ENCODE data around the genes SLC30A5 and NAIP.

DNA sequence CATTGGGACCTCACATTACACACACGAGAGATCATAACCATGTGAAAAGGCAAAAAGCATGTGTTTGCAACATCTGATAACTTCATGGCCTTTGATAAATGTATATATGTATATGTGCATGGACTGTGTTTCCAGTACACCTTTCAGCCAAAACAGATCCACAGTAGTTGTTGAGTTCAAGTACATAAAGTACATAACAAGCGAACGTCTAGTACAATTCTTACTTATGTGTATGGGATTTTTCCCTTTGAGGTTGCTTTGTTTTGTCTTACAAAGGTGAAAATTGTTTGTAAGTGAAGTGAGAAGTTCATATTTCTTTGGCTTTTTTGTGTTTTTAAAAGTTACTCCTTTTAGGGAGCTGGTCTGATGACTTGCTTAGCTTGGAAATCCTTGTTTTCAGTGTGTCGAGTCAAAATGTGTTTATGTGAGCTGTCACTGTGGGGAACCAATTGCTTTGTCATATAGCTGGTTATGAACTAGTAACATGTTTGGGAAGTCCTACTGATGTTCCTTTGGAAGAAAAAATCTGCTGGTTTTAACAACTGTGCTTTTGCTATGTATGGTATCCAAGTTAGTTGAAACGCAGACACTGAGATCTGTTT, 85.1 kb downstream of the PIK3R1 start:
- PRO-cap: no peak
- RAMPAGE, long total RNA, 4 experiments: no peak in any of the 4 experiments

DNA sequence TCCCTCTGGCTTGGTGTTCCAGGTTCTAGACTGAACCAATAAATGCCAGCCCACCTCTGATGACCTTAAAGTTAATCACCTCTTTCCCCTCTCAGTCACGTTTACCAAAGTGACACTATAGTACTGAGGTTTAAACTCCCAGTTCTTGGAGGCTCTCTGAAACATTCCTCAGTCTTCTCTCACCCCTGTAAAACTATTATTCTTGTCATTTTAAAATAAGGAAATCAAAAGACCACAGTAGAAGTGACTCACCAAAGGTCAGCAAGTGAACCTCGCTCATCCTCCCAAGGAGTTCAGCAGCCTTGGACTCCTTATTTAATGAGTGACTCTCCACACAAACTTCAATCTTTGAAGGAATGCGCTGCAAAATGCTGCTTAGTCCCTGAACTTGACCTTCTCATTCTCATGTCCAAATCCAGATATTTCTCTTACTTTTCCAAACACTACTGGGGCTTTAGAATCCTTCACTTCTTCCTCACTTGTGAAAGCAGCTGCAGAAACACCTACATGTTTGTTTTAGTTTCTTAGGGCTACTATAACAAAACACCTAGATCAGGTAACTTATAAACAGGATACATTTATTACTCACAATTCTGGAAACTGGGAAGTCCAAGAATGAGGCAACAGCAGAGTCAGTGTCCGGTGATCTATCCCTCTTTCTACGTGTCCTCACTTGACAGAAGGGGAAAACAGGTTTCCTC, 103.9 kb downstream of the PIK3R1 start:
- PRO-cap: bidirectional peak, plus-strand start at position 344 of the sequence, minus-strand start at position 195 of the sequence
- RAMPAGE, long total RNA, 4 experiments: start-site peak on the minus strand in 1 of 4 experiments, centred at position 465 of the sequence, 8 reads per replicate

DNA sequence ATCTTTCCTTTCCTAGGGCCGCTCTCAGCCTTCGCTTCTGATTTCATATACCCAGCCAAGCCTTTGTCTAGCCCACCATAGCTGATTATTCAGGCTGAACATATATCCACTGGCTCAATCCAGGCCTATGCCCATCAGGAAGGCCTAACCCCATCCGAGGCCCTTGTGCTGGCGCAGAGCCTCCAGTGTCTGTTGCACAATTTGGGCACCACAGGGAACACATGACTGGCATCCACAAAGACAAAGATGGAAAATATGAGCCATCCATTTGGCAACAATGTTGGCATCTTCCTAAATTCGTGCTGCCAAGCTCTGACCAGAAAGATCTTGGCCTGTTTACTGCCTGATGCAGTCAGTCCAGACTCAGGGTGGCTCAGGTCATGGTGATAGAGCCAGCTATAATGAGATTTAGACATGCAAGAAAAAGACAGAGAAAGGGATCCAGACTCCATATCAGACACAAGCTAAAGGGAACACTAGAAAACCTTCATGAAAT, 233.8 kb downstream of the PIK3R1 start:
- PRO-cap: no peak
- RAMPAGE, long total RNA, 4 experiments: no peak in any of the 4 experiments

DNA sequence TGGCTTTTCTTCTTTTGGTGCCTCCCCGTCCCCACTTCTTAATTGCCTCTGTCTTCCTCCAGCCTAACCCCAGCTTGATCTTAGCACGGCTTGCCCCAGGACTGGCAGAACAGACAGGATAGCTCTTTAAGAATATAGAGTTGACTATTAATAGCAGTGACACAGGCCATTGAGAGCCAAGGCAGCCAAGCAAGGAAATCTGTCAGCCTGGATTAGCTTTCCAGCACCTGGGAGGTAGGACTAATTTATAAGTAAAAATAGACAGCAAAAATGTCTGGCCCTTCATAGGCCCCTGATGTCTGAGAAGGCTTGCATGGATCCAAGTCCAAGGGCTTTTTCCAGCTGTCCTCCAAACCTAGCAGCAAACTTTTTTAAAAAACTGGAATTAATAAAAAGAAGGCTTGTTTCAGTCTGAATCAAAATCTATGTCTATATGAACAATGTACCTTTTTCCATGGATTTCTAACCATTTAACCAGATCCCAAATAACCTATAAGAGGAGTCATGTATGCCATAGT, 384.5 kb upstream of the SLC30A5 start:
- PRO-cap: no peak
- RAMPAGE, long total RNA, 4 experiments: no peak in any of the 4 experiments

DNA sequence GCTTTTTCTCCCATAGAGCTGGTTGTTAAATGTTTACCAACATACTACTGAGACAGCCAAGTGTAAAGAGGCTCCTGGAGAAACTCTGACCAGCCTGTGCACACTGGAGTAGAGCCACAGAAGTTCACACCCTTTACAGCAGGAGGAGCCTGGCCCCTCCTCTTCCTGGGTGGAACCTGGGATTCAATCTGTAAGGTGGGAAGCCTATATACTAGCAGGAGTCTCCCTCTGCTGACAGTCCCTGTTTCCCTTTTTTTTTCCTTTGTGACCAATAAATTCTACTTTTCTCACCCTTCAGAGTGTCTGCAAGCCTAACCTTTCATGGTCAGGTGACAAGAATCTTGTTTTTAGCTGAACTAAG, 10.4 kb upstream of the SLC30A5 start:
- PRO-cap: no peak
- RAMPAGE, long total RNA, 4 experiments: no peak in any of the 4 experiments

DNA sequence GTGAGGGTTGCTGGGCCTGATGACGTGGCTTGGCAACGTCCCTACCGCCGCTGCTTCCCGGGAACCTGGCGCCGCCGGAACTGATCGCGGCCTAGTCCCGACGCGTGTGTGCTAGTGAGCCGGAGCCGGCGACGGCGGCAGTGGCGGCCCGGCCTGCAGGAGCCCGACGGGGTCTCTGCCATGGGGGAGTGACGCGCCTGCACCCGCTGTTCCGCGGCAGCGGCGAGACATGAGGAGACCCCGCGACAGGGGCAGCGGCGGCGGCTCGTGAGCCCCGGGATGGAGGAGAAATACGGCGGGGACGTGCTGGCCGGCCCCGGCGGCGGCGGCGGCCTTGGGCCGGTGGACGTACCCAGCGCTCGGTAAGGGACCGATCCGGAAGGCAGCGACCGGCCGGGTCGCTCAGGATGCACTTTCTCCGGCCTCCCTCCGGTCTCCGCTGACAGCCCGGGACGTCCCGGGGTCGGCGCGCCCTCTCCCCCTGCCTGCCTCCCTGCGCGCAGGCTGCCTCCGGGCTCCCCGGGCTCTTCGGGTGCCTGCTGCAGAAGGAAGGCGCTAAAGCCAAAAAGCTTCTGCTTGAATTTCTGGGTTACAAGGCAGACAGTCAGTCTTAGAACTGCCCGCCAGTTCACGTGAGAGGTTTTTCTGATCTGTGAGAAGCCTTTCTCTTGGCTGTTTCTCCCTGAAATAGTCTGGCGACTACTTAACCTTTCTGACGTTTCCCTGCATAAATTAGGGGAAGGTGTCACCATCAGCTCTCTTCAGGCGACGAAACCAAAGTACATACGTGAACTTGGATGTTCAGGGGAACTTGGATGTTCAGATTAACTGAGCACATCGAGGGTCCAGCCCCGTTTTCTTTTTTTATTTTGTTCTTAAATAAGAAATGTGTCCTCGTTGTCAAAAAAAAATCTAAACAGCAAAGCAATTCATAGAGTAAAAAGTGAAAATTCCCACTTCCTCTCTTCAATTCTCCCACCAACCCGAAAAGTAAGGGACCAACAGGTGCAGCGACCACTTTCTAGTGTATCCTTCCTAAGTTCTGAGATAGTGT, at the start of gene SLC30A5:
SLC30A5 (plus strand) TSS at position 38 of the 1,054 bp plus-strand sequence.
- PRO-cap: unidirectional peak, plus-strand start at position 94 of the sequence
- RAMPAGE, long total RNA, 4 experiments: start-site peak on the plus strand in 3 of 4 experiments, centred at positions 49 to 73 of the sequence, 43 to 245 reads per replicate

DNA sequence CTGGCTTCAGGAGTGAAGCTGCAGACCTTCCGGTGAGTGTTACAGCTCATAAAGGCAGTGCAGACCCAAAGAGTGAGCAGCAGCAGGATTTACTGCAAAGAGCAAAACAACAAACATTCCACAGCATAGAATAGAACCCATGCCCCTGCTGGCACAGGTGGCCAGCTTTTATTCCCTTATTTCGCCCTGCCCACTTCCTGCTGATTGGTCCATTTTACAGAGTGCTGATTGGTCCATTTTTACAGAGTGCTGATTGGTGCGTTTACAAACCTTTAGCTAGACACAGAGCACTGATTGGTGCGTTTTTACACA, 7.5 kb upstream of the CENPH start:
- PRO-cap: no peak
- RAMPAGE, long total RNA, 4 experiments: no peak in any of the 4 experiments

GRCh38 chr5:69517646-69518263, 25.2 kb downstream of the OCLN start:
- PRO-cap: no peak
- RAMPAGE, long total RNA, 4 experiments: no peak in any of the 4 experiments

GRCh38 chr5:71020646-71020979, 4.5 kb downstream of the NAIP start:
- PRO-cap: no peak
- RAMPAGE, long total RNA, 4 experiments: start-site peak on the minus strand in 1 of 4 experiments, at chr5:71020684-71020769 at its widest, 12 reads per replicate

DNA sequence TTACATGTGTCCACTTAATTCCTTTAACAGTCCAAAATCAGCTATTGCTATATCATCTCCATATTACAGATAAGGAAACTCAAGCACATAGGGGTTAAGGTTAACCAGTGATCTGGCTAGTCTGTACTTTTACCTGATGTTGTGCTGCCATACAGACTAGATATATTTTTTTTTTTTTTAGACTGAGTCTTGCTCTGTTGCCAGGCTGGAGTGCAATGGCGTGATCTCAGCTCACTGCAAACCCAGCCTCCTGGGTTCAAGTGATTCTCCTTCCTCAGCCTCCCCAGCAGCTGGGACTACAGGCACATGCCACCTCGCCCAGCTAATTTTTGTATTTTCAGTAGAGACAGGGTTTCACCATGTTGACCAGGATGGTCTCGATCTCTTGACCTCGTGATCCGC, at the start of gene NAIP:
NAIP (minus strand) TSS at position 142 of the 402 bp plus-strand sequence.
- PRO-cap: no peak
- RAMPAGE, long total RNA, 4 experiments: no peak in any of the 4 experiments

DNA sequence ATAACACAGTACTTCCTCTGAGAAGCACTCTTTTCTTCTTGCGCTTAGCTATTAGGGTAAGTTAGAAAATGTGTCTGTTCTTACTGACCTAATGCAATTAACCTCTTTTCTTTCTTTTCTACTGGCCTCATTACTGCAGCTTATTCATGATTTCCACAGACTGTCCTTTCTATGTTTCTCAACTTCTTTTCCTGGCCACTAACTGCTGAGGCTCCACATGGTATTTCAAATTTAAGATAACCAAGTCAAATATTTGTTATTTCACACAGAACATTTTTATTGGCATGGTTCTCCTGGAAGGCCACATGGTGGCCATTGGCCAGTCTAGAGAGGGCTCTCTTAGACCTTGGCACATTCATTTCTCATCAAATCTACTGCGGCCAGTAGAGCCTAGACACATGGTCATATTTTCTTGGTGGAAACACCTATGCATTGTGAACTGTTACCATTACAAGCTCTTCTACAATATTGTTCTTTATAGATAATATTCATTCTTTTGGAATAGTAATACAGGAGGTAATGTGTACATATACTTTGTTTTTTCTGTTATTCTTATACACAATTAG, 13.9 kb upstream of the BDP1 start:
- PRO-cap: no peak
- RAMPAGE, long total RNA, 4 experiments: no peak in any of the 4 experiments

- PRO-cap: no peak
- RAMPAGE, long total RNA, 4 experiments: start-site peak on the plus strand in 1 of 4 experiments, at chr5:71465959-71466205 at its widest, 12 reads per replicate
Measured at GRCh38 chr5:71465656-71466302, 10.3 kb downstream of the BDP1 start.

DNA sequence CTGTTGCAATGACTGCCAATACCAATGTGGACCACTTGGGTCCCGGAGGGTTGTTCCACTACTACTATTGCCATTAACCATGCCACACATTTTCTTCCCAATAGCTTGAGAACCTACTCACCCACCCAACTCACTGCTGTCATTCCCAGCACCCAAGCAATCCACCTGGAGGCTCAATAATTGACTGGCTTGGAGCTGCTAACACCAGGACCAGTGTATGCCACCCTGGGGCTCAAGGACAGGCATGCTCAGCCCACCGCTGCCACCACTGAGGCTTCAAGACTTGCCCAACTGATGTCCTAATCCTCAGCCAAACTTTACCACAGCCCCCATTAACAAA, 190.9 kb upstream of the MAP1B start:
- PRO-cap: no peak
- RAMPAGE, long total RNA, 4 experiments: no peak in any of the 4 experiments

- PRO-cap: bidirectional peak, plus-strand start at chr5:71922785, minus-strand start at chr5:71922674
- RAMPAGE, long total RNA, 4 experiments: no peak in any of the 4 experiments
Measured at GRCh38 chr5:71922492-71922946, 184.8 kb upstream of the MAP1B start.

DNA sequence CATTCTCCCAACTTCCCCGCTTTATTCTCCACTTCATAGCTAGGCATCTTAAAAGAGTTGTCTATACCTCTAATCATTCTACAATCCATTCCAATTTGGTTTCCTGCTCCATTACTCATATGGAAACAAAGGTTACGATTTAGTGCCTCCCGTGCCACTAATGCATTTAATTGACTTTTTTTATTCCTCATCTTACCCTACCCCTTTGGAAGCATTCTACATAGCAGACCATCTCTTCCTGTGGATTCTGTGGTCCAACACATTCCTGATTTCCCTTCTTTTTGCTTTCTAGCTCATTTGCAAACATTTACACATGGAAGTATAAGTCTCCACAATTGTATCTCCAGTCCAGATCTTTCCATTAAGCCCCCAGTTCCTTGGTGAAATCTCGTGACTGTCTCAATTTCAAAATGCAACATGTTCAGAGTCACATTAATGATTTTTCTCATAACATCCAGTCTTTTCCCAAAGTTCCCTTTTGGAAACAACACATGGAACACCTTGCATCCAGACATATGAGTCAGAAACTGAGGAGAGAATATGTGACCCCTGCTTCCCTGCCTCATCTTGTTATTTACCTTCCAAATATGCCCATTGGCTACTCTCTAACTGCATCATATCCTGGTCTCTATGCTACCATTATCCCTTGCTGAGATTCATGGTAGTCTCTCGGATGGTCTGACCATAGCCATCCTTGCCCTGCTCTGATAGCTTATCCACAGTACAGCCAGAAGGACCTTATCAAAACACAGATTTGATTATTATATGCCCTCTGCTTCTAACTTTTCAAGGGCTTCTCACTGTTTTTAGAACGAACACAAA, 89.5 kb downstream of the MRPS27 start:
- PRO-cap: no peak
- RAMPAGE, long total RNA, 4 experiments: no peak in any of the 4 experiments

GRCh38 chr5:72451478-72452552, 55.4 kb downstream of the ZNF366 start:
- PRO-cap: no peak
- RAMPAGE, long total RNA, 4 experiments: no peak in any of the 4 experiments

GRCh38 chr5:72499597-72500344, 7.4 kb downstream of the ZNF366 start:
- PRO-cap: unidirectional peak, plus-strand start at chr5:72500062
- RAMPAGE, long total RNA, 4 experiments: no peak in any of the 4 experiments

DNA sequence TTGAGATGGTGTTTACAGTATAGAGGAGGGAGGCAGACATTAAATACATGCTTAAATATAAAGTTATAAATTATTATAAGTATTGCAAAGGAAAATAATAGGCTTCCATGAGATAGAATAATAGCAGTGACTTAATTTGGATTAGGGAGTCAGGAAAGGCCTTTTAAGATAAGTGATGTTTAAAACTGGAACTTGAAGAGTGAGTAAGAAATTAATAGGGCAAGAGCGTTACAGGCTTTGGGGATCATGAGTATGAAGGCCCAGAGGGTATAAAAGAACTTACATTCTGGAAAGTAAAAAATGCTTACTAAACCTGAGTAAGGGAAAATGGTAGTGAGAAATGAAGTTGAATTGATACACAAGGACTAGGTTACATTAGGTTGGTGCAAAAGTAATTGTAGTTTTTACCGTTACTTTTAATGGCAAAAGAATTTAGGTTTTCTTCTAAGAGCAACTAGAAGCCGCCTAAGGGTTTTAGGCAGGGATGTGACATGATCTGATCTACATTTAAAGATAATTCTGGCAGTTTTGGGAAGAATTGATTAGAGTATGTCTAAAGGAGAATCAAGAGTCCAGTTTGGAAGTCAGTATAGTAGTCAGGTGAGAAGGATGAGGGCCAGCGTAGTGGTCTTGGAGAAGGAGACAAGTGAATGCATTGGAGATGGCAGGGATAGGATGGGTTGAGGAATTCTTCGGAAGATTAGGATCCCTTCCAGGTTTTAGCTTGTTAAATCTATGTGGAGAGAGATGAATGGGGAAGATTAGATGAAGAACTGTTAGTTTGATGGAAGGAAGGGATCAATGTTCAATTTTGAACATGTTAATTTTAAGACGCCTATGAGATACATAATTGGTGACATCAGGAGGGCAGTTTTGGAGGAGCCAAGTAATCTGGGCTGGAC, 52.1 kb downstream of the FCHO2 start:
- PRO-cap: no peak
- RAMPAGE, long total RNA, 4 experiments: start-site peak on the plus strand in 2 of 4 experiments, centred at positions 133 to 624 of the sequence, 6 to 11 reads per replicate

- PRO-cap: bidirectional peak, plus-strand start at chr5:73121312, minus-strand start at chr5:73121197
- RAMPAGE, long total RNA, 4 experiments: no peak in any of the 4 experiments
Measured at GRCh38 chr5:73120961-73121440, 626 bp downstream of the TMEM171 start.

DNA sequence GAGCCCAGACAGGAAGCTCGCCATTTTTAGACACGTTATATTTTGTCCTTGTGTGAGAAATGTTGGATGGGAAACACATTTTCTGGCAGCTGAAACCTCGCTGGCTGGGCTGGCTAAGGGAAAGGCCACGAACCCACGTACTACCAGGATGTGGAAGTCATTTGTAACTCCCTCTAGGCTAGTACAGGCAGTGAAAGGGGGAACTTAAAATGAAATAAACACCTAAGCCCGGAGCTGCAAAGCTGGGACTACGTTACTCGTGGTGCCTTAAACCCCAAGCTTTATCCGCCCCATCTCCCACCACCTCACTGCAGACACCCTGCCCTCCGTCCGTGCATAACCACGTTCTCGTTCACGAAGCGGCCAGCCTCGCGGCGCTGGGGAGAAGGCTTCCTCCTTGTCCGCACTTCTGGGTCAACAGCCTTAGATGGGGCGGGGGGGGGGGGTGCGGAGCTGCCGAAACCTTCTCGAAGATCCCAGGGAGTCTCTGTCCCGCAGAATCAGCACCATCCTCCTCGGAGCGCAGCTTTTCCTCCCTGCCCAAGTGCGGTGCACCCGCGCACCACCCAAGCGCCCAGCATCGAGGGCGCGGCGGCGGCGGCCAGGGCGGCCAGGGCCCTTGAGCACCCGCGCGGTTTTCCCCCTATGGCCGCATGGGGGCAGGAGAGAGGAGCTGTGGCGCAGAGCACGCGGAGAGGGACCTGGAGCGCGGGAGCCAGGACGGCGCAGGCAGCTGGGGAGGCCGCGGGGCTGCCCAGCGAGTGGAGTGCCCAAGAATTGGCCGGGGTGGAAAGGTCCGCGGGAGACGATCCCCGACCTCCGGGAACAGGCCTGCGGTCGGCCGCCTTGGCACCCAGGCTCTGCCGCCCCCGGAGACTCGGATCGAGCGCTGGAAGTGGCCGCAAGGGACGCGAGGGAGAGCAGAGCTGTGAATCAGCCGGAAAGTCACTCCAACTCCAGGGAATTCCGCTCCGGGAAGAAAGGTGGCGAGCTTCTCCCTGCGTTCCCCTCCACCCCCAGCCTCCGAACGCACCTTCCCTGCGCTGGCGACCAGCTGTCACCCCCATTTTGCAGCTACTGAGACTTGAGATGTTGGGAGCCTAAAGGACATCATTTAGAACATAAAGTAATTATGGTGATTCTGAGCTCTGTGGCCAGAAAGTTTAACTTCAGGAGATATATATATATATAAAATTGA, 43.0 kb downstream of the TMEM174 start:
- PRO-cap: bidirectional peak, plus-strand start at position 705 of the sequence, minus-strand start at position 575 of the sequence
- RAMPAGE, long total RNA, 4 experiments: no peak in any of the 4 experiments

Data from transverse colon (tissue), 4 donors.